Bronchial lymph node (tissue), 1 donor: ENCODE results near the gene DAP.

GRCh38 chr5:7663183-7663485, 187.8 kb downstream of the CFAP90 start:
- PRO-cap = no peak

DNA sequence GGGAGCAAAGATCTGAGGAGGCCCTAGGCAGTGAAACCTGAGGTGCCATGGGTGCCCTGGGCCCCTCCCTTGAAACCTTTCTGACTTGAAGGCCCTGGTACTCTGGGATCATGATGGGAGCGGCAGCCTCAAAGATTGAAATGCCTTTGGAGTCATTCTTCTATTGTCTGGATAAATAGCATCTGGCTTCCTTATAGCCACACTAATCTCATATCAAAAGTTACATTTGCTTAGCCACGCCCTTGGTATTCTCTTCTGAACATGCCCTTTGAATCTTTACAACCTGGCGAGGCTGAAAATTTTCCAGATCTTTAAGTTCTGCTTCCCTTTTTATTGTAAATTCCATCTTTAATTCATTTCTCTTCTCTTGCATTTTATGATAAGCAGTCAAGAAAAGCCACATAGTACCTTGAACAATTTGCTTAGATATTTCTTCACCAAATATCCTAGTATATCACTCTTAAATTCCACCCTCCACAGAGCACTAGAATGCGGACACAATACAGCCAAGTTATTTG, 7.8 kb upstream of the SEMA5A start:
- PRO-cap = no peak

DNA sequence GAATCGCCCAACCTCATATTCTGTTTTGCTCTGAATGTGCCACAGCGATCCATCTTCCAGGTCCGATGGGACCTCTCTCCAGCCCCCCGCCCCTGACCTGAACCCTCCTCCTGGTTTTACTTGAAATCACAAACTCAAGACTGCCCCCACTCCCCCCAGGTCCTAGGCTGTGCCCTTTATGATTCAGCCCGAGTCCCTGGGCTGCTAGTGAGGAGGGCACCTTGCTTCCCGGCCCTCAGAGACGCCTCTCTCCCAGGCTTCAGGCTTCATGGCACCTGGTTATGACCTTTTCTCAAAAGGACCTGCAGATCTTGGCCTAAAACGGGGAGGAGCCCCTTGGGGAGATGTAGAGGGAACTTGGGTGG, 110.5 kb downstream of the ATPSCKMT start:
- PRO-cap = no peak

DNA sequence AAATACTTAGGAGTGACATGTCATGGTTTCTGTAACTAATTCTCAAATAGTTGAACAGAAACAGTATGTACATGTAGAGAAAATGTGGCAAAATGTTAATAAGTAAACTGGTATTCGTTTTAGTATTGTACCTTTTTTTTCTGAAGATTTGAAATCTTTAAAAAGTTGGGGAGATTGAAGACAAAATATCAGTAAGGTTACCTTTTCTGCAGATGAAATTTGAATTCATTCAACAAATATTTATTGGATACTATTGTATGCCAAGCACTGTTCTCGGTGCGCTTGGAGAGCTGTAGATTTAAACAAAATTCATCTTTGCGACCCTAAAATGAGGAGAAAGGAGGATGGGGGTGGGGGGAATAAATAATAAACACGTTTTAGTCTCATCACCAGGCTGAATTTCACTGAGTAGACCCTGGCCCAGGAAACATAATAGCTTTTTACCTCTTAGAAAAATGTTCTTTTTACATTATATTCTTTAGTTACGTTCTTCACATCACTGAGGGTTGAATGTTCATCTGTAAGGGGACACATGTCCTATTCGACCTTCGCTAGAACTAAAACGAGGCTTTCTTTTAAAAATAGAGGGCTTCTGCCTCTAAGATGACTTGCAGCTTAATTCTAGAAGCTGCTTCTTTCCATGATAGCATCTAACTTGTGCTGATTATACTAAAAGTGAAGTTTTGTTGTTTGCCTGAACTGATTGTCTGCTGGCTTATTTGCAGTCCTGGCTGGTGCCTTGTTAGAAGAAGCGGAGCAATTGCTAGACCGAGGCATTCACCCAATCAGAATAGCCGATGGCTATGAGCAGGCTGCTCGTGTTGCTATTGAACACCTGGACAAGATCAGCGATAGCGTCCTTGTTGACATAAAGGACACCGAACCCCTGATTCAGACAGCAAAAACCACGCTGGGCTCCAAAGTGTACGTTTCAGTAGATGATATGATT, 5.4 kb downstream of the CCT5 start:
- PRO-cap = no peak

DNA sequence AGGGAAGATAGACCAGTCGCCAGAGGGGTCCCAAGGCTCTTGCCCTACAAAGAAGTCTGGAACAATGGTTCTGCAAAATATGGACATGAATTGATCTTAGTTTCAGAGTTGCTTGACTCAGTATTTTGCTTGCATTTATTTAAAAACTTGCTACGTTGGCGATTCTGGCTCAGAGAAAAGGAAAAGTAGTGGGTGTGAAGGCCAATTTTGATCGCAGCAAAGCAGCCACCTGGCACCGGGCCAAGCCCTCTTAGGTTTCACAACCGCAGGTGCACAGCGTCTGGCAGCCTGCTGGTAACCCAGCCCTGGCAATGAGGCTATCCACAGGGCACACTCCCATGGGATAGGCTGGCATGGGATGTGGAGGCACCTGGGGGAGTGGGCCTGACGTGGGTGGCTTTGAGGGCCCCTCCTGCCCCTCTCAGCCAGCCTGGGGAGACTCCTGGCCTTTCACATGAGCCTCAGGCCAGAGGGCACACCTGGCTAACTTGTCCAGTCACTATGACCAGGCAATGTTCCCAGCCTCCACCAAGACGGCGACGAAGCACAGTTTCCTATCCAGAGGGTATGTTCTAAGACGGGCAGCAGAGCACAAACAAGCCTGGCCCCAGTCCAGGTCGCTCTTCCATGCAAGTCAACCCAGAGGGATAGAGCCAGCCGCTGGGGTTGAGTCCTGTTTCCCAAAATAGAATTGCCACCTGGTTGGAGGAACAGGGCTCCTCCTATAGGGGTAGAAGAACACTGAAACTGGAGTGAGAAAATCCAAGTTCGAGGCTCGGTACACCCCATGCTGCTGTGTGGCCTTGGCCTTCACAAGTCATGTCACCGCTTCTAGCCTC, 19.0 kb downstream of the CMBL start:
- PRO-cap = no peak

- PRO-cap = no peak
These were observed 22.0 kb upstream of the MARCHF6 start for GRCh38 chr5:10331323-10332034.

- PRO-cap = no peak
These were observed 28.2 kb downstream of the MARCHF6 start for GRCh38 chr5:10381716-10382064.

- PRO-cap = no peak
These were observed 33.3 kb downstream of the MARCHF6 start for GRCh38 chr5:10386748-10387244.

- PRO-cap = no peak
These were observed 16.2 kb downstream of the ROPN1L start for GRCh38 chr5:10457814-10458282.

- PRO-cap = no peak
These were observed 58.8 kb downstream of the DAP start for GRCh38 chr5:10702203-10702596.

GRCh38 chr5:10757040-10757520, 4.0 kb downstream of the DAP start:
- PRO-cap = no peak

DNA sequence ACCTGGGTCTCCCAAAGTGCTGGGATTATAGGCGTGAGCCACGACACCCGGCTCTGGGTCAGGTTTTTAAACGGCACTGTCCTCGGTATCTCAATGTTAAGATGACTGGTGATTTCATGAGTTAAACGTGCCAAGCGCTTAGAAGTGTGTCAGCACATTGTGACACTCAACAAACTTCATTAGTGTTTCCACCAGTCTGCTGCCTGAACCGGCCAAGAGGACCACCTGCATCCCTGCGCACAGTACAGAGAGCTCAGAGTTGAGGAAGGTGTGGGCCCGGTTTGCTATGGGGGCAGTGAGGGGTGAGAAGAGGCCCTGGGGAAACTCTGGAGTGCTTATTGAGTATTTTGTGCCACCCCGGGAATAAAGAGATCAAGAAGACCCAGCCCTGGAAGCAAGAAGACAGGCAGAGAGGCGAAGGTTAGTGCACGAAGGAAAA, 3.5 kb downstream of the DAP start:
- PRO-cap = no peak

DNA sequence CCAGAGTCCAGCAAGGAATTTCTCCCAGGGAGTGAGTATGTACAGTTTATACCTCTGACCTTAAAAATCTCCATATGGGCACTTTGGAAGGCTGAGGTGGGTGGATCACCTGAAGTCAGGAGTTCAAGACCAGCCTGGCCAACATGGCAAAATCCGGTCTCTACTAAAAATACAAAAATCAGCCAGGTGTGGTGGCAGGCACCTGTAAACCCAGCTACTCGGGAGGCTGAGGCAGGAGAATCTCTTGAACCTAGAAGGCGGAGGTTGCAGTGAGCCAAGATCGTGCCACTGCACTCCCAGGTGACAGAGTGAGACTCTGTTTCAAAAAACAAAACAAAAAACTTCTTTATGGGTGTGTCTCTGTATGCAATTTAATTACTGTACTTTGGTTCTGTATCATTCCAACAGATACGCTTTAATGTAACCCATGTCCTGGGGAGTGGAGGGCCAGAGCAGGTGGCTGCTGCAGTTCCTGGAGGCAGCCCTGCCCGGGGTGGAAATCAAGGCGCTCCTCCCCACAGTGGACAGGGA, 2.1 kb downstream of the DAP start:
- PRO-cap = no peak

DNA sequence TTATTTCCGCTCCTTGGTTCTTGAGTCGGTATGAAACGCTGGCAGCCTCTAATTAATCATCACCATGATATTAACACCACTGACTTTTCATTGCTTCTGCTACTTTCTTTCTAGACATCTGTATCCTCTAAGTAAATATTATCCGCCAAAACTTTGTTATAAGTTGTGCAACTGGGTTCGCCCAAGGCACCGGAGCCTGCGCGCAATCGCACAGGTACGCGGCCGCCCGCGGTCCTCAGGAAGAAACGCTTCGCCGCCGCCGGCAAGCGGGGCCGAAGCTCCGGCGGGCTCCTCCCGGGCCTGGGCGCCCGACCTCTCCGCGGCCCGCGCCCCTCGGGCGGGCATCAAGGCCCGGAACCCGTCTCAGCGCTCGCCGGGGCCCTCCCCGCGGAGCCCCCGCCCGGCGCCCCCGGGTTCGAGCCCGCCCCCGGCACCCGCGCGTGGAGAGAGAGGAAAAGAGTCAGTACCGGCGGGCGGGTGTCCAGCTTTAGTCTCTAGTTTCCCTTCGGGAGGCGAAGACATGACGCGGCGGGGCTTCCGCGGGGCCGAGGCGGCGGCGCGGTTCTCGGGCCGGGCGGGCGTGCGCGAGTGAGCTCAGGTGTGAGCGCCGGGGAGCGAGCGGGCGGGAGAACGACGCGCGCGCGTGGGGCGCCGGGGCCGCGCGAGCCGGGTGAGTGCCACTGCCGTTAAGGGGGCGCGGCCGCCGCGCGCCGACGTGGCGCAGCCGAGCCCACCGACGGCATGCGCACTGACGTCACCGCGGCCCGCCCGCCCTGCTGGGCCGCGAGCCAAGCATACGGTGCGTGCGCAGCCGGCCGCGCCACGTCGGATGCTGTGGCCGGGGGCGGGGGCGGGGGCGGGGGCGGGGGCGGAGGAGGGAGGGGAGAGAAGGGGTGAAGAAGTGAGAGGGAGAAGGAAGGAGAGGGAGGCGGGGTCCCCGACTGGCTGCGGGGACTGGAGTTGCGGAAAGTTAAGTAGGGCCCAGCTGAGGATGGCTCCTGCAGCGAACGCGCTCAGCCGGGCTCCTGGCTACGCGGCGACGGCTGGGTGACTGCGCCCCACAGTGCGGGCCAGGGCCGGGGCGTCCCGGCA, at the start of gene DAP:
TSS of gene DAP (minus strand) at position 688 of the 1,092 bp plus-strand sequence.
- PRO-cap = bidirectional peak, plus-strand start at position 463 of the sequence, minus-strand start at position 335 of the sequence; bidirectional peak, plus-strand start at position 904 of the sequence, minus-strand start at position 750 of the sequence

GRCh38 chr5:11013605-11014093, 252.6 kb upstream of the DAP start:
- PRO-cap = no peak

- PRO-cap = no peak
These were observed 557.8 kb downstream of the CTNND2 start for GRCh38 chr5:11346462-11346891.

DNA sequence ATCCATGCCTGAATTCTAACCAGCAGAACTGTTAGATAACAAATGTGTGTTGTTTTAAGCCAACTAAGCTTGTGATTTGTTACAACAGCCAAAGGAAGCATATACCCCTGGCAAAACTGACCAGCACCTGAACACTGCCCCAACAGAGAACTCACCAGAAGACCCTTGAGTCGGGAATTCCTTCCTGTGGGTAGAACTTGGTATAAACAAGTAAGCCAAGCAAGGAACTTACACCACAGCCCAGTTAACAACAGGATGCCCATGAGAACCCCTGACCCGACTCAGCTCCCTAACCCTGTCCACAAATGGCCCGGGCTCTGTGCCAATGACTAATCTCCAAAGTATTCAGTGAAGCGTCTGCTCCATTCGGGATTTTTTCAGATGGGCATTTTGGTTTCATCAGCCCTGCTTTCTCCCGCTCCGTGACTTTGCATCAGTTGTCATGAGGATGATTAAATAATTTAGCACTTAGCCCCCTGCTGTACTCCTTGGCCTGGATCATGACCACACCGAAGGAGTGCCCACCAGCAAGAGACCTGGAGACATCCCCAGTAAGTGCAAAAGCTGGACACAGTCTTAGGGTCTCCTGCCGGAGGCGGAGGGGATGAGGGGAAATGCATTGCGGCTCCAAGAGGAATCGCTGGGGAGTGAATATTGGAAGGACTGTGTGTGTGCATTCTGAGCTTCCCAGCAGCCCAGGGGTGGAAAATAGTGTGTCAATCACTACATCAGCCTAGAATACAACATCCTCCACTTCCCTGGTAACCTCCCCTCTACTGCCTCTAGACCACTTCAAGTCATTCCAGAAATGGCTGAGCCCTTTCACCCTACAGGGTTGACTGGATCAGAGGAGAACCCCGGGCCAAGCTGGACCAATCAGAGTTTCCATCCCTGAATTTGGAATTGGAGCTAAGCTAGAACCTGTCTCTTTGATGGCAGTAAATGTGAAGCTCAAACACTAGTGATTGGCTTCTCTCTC, 41.4 kb upstream of the DNAH5 start:
- PRO-cap = no peak

DNA sequence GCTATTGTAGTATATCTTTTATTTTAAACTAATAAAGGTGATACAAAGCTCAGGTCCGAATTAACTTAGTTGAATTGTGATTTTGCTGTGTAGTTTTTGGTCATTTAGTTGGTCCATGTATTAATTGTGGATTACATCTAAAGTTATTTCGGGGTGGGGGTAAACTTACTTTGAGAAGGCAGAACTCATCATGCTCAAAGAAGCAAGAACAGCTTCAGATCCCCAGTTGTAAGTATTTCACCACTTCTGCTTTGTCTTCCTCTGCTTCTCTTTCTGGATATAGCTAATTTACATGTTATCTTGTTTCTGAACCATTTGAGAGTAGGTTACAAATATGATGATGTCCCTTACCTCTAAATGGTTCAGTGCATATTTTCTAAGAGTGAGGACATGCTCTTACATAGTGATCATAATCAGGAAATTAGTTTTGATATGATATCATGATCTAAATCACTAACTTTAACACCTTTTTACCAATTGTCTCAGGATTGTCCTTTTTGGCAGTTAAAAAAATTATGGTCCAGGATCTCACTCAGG, 11.9 kb downstream of the TRIO start:
- PRO-cap = bidirectional peak, plus-strand start at position 370 of the sequence, minus-strand start at position 239 of the sequence

DNA sequence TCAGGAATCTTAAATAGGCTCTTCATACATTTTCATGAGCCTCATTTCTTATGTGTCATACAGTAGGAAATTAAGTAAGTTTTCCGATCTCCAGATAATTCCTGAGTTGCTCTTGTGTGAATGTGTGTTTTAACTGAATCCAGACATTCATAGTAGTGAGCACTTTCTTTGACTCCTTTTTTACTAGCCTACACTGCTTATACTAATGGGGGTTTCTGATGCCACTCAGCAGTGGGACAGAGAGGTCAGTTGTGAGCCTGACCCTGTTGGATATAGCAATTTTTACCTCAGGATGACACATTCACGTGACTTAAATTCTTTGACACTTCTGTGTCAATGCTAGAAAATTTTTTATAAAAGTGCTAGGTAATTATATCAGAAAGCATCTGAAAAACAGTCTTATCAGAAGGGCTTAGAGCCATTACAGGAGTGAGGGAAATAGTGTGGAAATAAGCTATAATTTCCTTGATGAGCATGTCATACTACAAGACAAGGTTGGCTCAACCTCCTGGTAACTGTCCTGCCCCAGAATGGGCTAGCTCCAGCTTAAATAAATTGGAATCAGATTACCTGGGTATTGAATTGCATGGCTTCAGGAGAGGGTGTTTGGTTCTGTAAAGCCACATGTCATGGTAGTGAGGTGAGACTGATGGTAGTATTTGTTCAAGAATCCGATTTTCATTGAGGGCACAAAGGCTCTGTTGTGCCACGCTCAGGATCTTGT, 20.9 kb downstream of the TRIO start:
- PRO-cap = no peak

DNA sequence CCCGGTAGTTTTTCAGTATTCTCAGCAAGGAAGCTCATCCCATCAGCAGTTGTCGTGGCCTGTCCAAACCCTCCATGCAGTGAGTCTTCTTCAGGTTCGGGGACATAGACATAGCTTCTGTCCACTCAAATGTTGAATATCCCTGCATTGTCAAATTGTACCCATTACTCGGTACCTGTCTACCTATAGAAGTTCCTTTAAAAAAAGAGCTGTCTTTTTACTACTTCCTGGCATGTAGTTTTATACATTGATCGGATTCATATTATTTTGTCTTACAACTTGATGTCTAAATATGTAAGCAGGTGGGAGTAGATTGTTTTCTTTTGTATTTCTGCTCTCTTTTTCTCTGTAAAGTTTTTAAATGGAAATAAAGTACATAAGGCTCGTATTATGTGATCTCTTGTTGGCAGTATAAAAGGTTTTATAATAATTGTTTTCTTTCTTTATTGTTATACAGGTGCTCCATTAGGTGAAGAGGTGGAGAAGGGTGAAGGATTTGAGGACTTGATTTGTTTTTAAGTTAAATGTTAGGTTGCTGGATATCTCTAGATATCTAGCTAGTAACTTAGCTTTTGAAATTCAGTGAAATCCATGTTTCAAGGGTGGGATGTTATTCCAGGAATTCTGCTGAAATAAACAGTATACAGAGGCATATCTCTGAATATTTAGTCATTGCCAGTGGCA, 51.0 kb downstream of the TRIO start:
- PRO-cap = no peak